Type B pancreatic cell (in vitro differentiated cells): ENCODE data around the genes CENPH, GTF2H2C, SMN1 and TNPO1.

DNA sequence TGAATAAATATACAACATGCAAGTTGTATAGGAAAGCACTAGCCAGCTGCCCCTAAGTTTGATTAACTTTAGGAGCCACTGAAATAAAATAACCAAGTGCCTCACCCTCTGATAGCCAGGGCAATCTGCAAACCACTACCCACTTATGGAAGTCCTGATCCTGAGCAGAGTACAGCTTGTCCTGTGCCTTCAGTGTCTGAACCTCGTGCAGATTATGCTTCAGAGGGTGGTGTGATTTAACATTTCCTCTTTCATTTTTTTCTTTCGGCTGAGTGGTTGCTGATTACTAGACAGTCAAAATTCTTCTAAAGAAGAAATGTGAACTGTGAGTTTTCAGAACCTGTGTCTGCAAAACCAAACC is 327.6 kb downstream of the PIK3R1 start:
- PRO-cap = no peak

- PRO-cap = no peak
Observed at GRCh38 chr5:68744550-68745469, 349.0 kb upstream of the SLC30A5 start.

DNA sequence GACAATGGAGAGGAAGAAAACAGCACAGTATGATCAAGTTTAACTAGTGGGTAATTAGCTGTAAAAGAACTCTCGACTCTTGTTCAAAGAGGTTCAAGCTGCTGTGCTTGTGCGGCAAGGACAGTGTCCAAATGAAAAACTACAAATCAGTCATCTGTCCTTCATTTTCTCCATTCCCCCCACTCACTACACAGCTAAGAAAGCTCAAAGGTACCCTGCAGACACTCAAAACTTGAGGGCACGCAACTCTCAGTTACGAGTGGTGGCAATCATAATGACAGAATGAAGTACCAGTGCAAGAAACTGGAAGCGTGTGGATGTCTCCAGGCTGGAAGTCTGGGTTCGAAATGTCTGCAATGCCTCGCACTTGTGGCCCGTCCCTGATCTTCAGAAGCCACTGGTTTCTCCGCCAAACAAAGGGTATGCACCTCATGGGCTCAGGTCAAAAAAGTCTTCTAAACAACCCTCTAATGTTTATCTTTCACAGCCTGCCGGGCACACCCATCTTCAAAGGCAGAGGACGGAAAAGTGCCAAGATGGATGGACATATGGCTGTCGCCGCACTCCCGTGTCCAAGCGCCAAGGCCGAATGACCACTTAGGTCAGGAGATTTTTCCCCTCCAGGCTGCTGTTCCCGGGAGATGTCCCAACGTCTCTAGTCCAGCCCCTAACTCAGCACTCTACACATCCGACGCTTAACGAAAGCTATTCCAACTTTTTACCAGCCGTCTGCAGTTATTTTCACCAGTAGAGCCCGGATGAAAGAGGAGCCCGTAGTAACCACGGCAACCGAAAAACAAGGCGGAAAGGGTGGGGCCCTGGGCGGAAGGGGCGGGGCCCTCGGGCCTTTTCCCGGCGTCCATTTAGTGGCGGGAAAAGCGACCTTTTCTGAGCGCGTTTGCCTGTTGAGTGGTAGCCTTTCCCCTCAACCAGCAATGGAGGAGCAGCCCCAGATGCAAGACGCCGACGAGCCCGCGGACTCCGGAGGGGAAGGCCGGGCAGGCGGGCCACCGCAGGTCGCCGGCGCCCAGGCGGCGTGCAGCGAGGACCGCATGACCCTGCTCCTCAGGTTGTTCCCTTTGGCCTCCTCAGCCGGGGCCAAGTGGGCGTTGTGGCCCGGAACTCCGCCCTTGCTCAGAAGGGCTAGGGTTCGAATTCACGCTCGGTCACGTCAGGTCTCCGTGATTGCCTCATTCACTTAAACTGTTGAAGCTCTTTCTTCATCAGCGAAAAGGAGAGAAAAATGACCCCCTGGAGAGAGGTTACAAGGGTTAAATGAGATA is at the start of gene CENPH:
TSS of gene CENPH (plus strand) at position 884 of the 1,283 bp plus-strand sequence.
- PRO-cap = bidirectional peak, plus-strand start at position 516 of the sequence, minus-strand start at position 387 of the sequence; bidirectional peak, plus-strand start at position 935 of the sequence, minus-strand start at position 733 of the sequence

DNA sequence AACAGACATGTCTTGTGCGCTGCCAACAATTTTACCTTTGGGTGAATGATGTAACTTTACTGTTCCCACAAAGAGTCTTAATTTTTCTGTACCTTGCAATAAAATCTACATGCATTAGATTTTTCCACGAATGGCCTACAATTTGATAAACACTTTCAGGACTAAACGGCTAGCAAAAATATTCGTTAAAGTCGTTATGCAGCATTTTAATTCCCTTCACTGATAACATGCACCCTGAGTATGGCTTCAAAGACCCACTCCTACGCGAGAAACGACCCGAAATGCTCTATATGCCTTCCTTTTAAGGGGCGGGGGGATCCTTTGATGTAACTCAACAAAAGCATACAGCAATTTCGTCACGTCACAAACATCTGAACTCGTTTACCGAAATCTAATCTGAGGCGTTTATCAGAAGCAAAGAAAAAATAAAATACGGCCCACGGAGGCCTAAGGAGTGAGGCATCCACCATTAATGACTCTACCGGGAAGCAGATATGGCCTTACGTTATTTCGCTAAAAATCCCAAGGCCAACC is 661 bp downstream of the AK6 start:
- PRO-cap = bidirectional peak, plus-strand start at position 433 of the sequence, minus-strand start at position 276 of the sequence

DNA sequence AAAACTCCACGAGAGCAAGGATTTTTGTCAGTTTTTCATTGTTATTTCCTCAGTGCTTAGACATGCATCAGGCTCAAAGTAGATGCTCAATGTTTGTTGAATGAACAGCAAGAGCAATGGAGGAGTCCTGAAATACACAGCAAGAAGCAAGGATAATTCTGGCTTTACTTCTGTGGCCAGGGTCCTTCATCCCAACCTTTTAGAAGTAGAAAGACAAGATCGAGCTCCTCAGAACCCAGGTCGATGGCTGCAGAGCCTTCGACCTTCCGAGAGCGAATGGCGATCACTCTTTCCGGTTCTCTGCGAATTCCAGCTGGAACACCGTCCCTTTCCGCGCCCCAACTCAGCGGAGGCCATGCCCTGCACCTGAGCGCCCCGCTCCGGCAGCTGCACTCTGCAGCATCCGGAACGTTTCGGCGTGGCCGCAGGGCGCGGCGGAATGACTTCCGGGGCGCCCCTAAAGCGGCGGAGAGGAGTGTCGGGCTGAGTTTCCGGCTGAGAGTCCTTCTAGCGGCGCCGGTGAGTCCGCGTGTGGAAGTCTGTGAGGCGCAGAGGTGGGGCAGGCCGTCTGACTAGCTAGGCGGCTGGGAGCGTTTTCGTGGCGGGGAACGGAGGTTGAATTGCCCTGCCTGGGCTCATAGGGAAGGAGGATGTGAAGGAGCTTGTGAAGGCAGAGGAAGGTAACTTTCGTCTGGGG is at the start of gene GTF2H2C:
TSS of gene GTF2H2C (plus strand) at position 468 of the 697 bp plus-strand sequence.
- PRO-cap = bidirectional peak, plus-strand start at position 549 of the sequence, minus-strand start at position 320 of the sequence

DNA sequence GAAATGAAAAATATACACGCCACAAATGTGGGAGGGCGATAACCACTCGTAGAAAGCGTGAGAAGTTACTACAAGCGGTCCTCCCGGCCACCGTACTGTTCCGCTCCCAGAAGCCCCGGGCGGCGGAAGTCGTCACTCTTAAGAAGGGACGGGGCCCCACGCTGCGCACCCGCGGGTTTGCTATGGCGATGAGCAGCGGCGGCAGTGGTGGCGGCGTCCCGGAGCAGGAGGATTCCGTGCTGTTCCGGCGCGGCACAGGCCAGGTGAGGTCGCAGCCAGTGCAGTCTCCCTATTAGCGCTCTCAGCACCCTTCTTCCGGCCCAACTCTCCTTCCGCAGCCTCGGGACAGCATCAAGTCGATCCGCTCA is at the start of gene SMN1:
TSS of gene SMN1 (plus strand) at position 166 of the 368 bp plus-strand sequence.
- PRO-cap = no peak

DNA sequence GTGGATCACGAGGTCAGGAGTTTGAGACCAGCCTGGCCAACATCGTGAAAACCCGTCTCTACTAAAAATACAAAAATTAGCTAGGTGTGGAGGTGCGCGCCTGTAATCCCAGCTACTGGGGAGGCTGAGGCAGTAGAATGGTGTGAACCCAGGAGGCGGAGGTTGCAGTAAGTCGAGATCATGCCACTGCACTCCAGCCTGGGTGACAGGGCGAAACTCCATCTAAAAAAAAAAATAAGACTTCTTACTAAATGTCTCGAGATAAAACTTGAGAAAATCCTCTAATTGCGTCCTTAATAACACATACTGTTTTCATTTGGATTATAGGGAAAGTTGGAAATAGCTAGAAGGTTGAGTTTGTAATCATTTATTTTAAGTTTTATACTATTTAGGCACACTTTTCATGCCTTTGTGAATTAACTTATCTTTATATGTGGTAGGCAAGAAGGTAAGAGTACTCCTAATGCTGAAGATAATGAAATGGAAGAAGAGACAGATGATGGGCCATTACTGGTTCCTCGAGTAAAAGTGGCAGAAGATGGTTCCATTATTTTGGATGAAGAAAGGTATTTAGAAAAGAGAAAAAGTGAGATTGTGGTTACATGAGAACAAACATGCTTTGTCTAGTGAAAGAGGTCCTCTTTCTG is 10.3 kb downstream of the BDP1 start:
- PRO-cap = no peak

- PRO-cap = no peak
Observed at GRCh38 chr5:71631926-71632759, 45.0 kb downstream of the MCCC2 start.

DNA sequence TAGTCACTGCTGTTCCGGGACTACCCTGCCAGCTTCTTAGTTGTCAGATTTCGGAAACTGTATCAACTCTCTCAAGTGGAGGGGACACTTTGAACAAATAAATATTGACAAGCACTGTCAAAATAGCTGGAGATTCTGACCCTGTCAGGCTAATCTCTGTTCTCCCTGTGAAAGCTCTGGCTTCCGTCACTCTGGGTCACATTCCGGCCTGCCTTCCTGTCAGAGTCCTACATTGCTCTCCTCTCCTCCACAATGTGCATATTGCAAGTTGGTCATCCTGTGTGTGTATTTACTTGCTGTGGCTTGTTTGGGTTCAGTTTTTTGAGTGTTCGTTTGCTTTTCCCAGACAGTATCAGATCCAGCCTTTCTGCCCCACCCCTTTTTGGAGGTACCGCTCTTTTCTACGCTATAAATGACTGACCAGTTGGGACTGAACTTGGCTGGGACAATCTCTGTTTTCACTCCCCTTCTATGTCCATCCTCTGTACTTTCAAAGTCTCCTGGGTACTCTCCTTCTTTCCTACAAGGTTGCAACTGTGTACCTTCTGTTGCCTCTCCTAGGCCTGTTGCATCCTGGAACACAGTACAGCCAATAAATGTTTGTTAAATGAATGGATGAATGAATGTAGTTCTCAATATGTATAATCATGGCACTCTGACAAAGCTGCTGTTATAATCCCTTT is 134.1 kb upstream of the MAP1B start:
- PRO-cap = no peak

DNA sequence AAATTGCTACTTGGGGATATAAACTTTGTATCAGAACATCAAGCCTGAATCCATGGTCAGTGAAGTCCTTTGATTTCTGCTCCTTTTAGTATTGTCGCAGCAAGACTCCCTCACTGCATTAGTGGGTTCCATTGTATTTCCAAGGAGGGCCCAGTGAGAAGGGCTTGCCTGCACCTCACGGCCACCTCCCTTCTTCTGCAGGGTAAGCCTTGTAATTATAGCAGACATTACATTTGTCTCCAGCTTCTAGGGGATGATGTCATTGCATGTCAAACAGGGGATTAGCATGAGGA is 26.9 kb downstream of the MAP1B start:
- PRO-cap = unidirectional peak, minus-strand start at position 199 of the sequence

DNA sequence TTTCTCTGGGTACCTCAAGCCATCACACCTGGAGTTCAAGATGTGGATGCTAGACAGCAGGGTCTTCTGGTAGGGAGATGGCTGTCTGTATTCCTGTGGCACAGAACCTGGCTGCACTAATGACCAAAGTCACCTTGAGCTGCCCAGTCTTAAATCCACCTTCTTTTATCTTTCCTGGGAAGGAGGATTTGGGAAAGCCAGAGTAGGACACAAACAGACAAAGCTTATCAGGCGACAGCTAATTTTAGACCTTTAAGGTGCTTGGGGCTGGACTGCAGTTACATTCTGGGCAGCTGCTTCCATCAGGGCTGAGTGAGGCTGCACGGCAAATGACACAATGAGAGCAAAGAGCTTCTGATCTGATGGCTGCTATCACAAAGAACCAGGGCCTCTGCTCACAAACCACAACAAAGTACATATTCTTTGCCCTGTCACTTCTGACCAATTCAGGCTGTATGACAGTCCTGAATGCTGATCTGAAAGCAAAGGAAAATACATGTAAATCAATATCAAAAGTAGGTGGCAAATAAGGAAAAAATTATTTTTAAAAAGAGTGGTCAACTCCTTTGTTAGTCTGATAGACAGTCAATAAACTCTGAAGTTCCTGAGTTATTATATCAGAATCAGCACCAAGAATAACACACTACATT is 93.1 kb downstream of the MRPS27 start:
- PRO-cap = no peak

- PRO-cap = no peak
Observed at GRCh38 chr5:72246784-72247274, 73.2 kb downstream of the MRPS27 start.

DNA sequence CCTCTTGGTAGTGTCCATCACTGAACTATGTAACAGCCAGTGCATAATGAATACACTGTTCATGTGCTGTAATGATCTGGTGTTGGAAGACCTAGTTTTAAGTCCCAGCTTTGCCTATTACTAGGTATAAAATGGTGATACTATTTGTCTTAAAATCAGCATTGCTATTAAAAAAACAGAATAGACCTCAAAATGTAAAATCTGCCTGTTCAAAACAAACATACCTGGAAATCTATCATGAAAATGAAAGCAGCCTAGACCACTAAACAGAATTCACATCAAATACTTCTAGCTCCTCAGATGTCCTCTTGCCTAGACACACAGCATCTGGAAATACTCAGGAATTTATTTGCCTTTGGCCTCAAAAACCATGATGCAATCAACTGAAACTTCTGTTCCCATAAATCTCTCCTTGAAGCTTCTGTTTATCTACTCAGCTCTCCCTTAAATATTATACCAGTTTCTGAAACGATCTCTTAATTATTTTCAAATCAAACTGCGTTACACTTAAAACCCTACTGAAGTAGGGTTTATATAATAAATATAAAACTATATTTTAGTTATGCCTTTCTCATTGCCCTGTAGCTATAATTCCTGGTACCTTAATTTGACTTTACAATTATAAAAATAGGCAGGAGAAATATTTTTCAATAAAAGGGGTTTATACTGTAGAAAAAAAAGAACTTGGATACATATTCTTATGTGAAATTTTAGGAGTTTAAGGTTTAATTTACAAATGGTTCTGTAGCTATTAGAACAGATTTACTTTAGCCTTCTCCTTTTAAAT is 38.0 kb downstream of the MRPS27 start:
- PRO-cap = no peak

DNA sequence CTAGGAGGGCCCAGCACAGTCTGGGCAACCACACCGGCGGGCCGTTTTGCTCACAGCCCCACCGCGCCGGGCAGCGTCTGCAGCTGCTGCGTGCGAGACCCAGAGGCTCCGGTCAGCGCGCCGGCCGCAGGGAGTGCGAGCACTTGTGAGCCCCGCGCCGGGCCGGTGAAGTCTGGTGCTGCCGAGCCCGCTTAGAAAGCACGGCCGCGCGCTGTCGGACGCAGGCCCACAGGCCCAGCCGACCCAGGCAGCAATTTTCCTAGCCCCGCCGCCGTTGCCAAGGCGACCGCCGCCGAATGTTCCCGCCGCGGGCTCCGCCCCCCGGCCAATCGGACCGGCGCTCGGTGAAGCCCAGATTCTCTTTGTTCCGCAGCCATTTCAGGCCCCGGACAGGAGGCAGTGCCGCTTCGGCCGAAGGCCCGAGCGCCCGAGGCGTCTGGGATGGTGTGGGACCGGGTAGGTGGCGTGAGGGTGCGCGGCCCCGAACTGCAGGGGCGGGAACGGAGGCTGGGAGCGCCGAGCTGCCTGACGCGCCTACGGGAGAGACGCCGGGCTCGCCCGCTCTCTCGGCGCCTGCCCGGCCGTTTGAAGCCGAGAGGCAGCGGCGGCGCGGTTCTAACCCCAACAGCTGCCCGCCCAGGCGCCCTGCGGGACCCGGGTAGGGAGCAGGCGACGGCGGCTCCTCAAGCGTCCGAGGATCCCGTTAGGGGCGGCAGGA is at the start of gene TNPO1:
TSS of gene TNPO1 (plus strand) at position 365 of the 718 bp plus-strand sequence.
- PRO-cap = bidirectional peak, plus-strand start at position 399 of the sequence, minus-strand start at position 230 of the sequence; bidirectional peak, plus-strand start at position 601 of the sequence, minus-strand start at position 587 of the sequence

DNA sequence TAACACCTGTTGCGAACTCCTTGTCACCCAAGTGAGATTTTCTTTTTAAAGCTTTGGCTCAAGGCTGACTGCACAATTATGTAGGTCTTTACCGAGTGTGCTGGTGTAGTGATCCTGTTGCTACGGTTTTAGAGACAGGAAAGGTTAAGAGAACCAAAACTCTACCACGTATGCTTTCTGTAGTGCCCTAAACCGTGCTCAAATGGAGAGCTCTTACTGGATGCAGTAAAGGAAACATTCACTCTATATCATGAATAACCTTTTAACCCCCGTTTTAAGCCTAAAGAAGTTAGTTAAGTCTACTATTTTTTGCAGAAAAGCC is 32.6 kb downstream of the TNPO1 start:
- PRO-cap = no peak

DNA sequence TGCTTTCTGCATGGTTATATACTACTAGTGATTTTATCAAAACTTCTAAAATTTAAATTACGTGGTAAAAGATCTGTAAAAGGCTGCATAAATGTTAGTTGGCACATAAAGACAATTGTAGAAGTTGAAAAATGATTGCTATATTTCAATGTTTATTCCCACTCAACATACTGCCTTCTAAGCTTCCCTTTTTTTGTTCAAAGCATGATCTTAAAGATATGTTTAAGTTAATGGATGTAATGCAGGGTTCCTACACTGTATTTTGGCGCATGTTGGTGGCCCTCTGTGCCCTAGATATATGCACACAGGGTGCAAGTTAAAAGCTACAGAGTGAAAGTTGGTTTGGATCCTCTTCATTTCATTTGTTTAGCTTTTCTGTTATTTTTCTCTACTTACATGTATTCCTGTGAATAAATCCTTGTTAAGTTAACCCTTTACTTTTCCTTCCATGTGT is 45.9 kb upstream of the FCHO2 start:
- PRO-cap = no peak

- PRO-cap = no peak
Observed at GRCh38 chr5:73120961-73121440, 626 bp downstream of the TMEM171 start.

DNA sequence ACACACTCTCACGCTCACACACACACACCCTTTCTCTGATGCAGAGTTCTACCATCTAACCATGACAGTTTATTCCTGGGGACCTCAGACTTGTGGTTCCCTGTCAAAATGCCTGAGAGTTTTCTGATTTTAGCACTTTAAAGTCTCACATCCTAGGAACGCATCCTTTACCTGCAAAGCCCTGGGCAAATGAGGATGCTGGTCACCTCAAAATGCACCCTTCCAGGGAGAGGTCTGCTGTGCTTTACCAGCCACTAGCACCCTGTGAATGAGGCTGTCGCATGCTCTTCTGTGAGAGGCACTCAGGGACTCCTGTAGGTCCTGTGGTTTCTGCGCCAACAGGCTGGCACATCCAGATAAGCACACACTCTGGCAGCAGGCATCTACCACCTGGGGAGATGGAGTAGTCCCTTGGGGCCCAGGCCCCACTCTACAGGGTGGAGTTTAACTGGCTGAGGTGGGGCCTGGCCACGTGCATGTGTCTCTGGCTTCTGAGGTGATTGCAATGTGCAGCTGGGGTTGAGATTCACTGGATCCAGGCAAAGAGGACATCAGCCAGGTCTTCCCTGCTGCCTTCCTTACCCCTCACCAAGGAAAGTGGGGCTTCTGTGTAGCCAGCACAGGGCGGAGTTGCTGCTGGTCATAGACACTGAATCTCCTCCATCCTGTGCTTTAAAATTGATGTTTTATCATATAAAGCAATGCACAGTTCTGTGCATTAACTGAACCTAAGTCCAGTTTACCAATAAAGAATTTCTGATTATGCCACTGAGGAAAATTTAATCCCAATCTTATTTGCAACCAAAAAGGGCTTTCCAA is 32.3 kb downstream of the TMEM174 start:
- PRO-cap = no peak

GRCh38 chr5:73246734-73247078 is 73.7 kb downstream of the TMEM174 start:
- PRO-cap = no peak

- PRO-cap = no peak
Observed at GRCh38 chr5:73381918-73382789, 66.4 kb downstream of the FOXD1 start.